Airway epithelial cell (primary cell): Measurements from ENCODE around the genes NAXE and NTRK1.

- RAMPAGE, long total RNA, result no peak
These were observed 608 bp downstream of the PAQR6 start for GRCh38 chr1:156247298-156247598.

DNA sequence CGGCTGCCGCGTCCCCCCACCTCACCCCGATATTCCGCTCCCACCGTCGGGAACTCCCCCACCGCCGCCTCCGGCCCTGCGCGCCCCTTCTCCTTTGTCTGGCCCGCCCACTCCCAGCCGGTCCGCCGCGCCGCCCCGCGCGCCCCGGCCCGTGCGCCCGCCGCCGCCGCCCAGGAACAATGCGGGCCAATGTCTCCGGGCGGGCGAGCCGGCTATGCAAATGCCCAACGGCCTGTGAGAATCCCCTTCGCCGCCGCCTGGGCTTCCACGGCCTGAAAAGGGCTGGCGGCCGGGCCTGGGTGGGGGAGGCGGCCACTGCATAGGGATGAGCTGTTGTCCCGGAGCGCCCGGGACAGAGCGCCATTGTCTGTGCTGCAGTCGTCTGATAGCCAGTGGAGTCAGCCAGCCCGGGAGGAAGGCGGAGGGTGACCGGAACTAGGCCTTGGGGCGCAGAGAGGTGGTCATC lies 19.4 kb downstream of the RHBG start:
- RAMPAGE, long total RNA, result no peak

GRCh38 chr1:156473459-156474365 lies 26.9 kb downstream of the MEF2D start:
- RAMPAGE, long total RNA, result no peak

DNA sequence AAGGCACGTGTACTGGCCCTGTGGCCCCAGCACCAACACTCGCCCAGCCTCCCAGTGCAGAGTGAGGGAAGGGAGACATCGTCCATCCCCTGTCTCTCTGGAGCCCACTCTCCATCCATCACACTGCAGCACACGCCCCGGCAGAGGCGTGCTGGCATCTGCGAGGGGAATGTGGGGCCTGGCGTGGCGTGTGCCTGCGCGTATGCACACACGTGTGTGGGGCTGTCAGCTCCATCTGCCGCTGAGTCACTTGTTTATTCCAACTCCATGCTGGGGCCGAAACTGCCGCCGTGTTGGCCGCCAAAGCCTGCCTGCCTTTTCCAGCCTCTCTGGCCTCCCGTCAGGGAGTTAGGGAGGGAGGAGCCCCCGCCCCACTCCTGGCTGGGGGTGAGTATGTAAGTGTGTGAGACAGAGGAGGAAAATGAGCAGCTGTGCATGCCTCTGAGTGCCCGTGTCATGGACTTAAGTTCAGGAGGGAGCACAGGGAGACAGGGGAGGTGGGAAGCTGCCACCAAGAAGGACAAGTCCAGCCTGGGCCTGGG lies 25.0 kb downstream of the MEF2D start:
- RAMPAGE, long total RNA, result no peak

DNA sequence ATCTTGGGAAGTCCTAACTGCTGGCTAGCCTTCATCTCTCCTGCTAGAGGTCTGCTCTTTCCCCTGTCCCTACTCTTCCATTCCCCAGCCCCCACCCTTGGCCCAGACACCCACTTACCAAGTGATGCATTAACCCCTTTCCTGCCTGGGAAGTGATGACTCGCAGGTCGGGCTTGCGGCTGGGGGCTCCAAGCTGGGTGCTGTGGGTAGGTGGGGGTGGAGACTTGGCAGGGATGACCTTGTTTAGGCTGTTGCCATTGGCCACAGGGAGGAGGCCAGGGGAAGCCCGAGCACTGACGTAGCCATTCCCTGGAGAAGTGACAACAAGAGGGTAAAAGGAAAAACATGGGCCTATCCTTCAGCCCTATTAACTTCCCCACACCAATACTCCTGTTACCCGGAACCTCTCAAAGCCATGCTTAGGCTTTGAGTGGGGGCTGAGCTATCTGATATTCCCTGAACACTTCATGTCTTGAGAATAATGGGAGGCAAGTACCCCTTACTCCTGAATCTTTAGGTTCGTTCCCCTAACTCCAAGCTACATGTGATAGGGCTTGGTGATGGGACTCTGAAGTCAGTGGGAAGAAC lies 23.6 kb downstream of the MEF2D start:
- RAMPAGE, long total RNA, result no peak

DNA sequence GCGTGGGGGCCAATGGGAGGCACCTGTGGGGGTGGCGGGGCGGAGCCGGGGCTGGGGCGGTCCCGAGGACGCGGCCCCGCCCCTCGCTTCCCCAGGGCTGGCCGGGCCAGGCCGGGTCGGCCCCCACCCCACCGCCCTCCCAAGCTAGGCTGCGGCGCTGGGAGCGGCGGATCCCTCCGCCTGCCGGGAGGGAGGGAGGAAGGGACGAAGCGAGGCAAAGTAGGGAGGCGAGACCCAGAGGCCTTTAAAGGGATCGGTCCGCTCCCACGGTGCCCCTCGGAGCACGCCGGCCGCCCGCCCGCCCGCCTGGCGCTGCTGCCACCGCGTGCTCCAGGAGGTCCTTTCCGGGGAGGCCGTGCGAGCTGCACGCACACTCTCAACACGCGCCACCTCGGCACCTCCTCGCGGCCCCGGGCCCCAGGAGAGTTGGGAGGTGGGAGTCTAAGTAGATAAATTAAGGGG lies 312 bp upstream of the MEF2D start:
- RAMPAGE, long total RNA, result no peak

DNA sequence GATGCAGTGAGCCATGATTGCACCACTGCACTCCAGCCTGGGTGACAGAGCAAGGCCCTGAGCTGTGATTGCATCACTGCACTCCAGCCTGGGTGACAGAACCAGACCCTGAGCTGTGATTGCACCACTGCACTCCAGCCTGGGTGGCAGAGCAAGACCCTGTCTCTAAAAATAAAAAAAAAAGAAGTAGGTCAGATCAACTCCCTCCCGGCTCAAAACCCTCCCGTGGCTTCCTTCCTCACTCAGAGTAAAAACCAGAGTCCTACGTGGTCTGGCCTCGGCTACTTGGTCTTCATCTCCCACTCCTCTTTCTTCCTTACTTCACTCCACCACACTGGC lies 19.4 kb downstream of the IQGAP3 start:
- RAMPAGE, long total RNA, result no peak

GRCh38 chr1:156591501-156592540 lies at the start of gene NAXE:
NAXE (plus strand) TSS chr1:156591776.
- RAMPAGE, long total RNA, result start-site peak on the plus strand at chr1:156591765-156591812, 1,644 and 287 reads in 2 replicates

DNA sequence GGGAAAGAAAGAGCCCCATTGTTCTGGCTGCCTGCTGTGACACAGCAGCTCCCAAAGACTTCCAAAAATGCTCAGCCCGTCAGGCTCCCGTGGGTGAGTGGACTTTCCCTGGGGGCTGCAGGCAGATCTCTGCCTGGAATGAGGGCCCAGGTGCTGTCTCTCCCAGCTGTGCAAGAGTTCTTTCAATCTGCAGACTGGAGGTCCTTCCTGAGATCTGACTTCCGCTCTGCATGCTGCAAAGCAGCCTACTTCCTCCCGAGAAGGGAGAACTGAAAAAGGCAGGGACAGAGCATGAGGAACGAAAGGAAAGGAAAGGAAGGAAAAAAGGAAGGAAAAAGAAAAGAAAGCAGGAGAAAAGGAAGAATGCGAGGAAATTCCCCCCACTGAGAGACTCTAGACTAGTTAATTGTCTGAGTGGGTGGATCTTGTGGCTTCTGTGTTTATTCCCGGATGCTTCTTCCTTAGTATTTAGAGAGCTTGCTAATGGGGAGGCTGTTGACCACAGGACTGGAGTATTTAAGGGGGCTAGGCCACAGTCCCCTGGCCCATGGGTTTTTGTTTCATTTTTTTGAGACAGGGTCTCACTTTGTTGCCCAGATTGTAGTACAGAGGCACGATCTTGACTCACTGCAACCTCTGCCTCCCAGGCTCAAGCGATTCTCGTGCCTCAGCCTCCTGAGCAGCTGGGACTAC lies 15.0 kb downstream of the NES start:
- RAMPAGE, long total RNA, result no peak

GRCh38 chr1:156667439-156668702 lies 9.3 kb downstream of the NES start:
- RAMPAGE, long total RNA, result no peak

GRCh38 chr1:156672452-156673207 lies 4.6 kb downstream of the NES start:
- RAMPAGE, long total RNA, result no peak

DNA sequence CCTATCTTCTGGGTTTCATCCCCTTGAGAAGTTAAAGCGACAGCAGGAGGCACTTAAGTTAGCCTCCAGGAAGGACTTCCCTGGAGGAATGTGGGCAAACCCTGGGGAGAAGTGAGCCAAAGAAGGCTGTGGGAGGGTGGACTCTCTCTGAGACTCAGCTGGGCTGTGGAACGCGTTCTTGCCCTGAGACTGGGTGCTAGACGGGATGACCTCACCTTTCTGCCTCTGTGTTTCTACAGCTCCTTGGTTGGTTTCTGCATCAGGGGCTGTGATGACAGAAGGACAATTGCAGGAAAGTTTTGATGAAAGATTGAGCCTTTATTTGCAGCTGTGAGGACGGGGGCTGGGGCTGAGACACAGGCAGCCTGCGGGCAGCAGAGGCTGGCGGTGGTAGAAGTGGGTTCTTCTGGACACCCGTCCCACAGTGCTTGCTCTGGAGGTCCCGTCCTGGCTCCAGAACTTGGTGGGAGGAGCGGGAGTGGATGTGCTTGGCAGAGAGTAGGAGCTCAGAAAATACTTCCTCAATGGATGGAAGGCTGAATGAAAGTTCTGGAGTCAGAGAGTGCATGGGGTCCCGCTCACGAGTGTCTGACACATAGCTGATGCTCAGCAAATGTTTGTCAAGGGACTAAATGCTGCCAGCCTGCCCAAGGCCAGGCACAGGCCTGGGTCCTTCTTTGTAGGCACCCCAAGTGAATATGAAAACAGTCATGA lies 13.3 kb upstream of the NES start:
- RAMPAGE, long total RNA, result no peak

DNA sequence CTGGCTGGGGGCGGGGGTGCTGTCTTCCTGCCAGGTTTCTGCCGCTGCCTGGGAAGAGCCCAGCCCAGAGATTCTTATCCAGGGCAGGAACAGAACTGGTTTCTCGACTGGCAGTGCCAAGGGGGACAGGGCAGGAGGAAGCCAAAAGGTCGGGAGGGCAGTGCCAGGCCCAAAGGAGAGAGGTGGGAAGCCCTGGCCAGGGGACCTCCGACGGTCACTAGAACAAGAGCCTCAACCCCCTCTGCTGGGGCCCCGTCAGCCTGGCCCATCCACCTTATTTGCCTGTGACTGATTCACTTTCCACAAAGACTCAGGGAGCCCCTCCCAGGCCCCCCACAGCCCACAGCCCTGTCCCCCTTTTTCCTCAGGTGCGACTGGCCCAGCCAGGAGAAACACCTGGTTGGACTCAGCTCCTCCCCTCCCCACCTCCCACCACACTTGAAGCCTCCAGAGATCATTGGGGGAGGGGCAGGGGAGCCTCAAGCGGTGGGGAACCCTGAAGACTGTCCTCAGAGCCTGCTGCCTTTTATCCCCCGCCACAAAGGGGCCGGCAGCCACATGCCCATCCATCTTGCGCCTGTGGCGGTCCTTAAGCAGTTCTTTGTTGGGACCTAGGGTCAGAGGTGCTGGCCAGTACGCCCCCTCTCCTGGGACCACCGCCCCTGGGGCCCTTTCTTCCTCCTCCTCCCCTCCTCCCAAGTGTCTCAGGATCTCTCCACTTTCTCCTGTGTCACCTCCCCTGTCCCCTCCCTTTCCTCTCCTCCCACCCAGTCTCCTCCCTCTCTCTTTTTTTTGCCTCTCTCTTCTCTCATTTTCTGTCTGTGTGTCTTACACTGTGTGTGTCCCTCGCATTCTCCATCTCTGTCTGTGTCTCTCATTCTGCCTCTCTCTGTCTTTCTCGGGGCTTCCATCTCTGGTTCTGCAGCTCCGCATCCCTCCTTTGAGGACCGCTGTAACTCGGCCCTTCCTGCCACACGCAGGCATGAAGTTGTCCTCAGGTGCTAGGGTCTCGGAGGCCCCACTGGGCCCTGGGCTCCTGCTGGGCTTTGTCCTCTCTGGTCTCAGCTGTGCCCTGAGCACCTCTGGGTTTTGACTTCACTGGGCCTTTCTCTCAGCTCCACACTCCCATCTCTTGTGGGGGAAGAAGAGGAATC lies 12.3 kb downstream of the CRABP2 start:
- RAMPAGE, long total RNA, result no peak

- RAMPAGE, long total RNA, result no peak
These were observed 7.8 kb downstream of the CRABP2 start for GRCh38 chr1:156697463-156698148.

- RAMPAGE, long total RNA, result no peak
These were observed 1.0 kb upstream of the METTL25B start for GRCh38 chr1:156727343-156727562.

DNA sequence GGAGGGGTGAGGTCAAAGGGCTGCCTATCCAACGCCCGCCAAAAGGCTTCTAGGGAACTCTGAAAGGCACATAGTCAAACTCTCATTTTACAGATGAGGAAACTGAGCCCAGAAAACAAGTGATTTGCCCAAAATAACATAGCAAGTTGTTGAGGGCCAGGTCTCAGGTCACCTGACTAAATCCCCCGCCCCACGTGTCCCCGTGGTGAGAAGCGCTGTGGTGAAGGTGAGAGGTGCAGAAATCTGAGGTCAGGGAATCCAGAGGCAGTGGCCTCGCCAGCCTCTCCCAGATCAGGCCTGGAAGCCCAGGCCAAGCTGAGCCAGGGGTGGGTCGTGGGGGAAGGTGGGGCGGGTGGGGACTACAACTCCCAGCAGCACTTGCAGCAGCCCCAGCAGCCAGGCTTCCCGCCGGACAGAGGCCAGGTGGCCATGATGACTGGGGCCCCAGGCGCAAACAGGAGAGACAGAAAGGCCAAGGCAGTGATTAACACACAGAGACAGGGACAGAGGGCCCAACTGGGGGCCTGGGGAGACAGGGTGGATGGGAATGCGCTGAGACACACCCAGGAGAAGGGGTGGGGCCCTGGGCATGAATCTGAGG lies 5.0 kb downstream of the HDGF start:
- RAMPAGE, long total RNA, result no peak

GRCh38 chr1:156749625-156750710 lies 1.5 kb downstream of the HDGF start:
- RAMPAGE, long total RNA, result no peak

- RAMPAGE, long total RNA, result no peak
These were observed 3.5 kb downstream of the PRCC start for GRCh38 chr1:156770580-156771461.

DNA sequence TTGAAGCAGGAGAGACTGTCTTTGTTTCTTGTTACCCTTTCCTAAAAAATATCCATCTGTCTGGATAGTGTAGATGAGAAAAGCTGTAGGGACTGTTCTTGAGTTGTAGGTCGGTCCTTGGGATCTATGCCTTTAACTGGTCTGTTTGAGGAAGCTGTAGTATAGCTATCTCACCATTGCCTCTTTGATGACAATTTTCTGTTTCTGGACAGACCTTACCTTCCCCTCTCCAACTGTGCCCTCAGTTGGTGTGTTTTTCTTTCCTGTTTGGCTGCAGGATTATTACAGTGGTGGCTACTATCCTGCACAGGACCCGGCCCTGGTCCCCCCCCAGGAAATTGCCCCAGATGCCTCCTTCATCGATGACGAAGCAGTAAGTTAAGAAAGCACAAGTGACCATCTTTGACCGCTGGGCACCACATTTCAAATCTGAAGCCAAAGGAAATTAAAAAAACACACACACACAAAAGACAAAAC lies 24.1 kb downstream of the PRCC start:
- RAMPAGE, long total RNA, result no peak

GRCh38 chr1:156860457-156861742 lies at the start of gene NTRK1:
NTRK1 (plus strand) TSS chr1:156860865.
- RAMPAGE, long total RNA, result no peak